OVCAR3 (cell line): ENCODE data around the gene PADI1.

- RRBS: no CpG with 5 or more reads among the region's 14 CpGs
Observed at GRCh38 chr1:16945965-16946615, 24.4 kb downstream of the CROCC start.

GRCh38 chr1:16955673-16956339 is 24.6 kb downstream of the MFAP2 start:
- RRBS: 90% methylated on average over 6 of the region's 14 CpGs

DNA sequence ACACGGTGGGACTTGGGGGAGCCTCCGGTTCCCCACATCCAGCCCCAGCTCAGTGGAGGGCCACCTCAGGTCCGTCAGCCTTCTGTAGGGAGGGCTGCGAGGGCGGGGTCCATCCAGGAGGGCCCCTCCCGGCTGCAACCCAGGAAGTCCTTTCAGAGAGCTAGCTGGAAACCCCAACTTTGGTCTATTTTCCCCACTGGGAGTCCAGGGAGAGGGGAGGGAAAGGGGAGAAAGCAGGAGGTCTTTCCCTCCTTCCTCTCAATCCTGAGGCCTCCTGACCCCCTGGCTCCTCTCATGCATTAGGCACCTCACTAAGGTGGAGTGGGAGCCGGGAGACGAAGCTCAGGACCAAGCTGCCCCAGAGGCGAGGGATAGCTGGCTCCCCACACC is 1.2 kb downstream of the MFAP2 start:
- RRBS: 95% methylated on average over 4 of the region's 9 CpGs

DNA sequence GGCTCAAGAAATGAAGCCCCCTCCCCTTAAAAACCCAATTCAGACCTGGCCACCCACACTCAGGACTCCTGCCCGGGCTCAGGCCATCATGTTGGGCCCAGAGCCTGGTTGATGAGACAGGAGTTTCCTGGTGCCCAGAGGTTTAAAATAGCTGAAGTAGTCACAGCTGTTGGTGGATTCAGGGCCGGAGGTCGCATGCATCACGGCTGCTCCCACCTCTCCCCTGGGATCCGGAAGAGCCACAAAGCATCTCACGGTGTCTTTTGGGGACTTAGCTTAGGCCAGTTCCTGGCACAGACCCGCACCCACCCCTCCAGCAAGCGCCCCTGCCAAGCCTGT is 2.6 kb upstream of the PADI2 start:
- RRBS: 83% methylated on average over 1 of the region's 8 CpGs

GRCh38 chr1:17204641-17204906 is 354 bp upstream of the PADI1 start:
- RRBS: no CpG with 5 or more reads among the region's 1 CpG

DNA sequence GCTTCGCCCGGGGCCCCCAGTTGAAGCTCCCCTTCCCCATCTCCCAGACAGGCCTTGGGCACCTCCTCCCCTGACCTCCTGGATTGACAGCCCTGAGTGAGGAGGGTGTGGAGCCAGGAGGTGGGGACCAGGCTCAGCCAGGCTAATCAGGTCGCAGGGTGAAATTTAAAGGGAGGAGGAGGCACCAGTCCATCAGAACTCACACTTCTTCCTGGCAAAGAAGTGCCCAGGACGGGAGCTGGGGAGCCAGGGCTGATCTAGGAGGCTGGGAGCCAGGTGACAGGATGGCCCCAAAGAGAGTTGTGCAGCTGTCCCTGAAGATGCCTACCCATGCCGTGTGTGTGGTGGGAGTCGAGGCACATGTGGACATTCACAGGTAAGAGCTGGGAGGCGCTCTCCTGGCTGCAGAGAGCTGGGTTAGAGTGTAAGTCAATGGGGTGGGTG is at the start of gene PADI1:
Gene PADI1, plus strand, starts transcription at position 195 of the 444 bp plus-strand sequence.
- RRBS: no CpG with 5 or more reads among the region's 7 CpGs

- RRBS: no CpG with 5 or more reads among the region's 10 CpGs
Observed at GRCh38 chr1:17350153-17350704, 21.8 kb upstream of the PADI6 start.

- RRBS: no CpG with 5 or more reads among the region's 4 CpGs
Observed at GRCh38 chr1:17414824-17415369, 24.6 kb downstream of the RCC2 start.

DNA sequence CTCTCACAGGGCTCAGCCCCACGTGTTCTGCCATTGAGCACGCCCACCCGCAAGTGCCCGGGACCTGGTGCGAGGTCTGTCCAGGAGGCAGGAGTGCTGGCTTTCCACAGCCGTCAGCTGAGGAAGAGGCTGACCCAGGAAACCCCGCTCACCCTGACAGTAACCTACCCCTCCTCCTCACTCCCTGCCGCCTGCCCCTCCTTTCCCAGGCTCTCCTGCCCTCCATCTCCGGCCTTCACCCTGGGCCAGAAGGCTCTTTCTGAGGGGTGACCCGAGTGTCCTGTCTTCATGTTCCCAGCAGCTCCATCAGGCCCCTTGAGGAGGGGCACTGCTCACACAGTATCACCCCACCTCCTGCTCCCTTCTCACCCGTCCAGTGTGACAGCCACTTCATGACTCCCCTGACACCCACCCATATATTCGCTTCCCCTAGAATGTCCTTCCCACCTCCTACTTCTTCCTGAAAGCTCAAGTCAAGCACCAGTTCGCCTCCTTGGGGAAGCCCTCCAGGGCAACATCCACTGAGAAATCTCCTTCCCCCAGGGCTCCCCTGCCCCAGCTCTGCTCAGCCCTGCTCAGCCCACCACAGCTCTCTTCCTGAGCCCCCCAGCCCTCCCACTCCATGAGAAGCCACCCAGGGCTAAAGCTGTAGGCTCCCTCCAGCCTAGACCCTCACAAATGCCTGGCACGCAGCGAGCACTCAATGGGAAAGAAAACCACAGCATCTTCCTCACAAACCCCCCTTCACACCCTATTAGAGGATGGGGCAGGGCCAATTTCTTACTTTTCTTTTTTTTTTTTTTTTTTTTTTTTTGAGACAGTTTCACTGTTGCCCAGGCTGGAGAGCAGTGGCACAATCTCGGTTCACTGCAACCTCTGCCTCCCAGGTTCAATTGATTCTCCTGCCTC is 13.3 kb downstream of the RCC2 start:
- RRBS: no CpG with 5 or more reads among the region's 16 CpGs

- RRBS: no CpG with 5 or more reads among the region's 4 CpGs
Observed at GRCh38 chr1:17531076-17531337, 8.5 kb upstream of the ARHGEF10L start.

DNA sequence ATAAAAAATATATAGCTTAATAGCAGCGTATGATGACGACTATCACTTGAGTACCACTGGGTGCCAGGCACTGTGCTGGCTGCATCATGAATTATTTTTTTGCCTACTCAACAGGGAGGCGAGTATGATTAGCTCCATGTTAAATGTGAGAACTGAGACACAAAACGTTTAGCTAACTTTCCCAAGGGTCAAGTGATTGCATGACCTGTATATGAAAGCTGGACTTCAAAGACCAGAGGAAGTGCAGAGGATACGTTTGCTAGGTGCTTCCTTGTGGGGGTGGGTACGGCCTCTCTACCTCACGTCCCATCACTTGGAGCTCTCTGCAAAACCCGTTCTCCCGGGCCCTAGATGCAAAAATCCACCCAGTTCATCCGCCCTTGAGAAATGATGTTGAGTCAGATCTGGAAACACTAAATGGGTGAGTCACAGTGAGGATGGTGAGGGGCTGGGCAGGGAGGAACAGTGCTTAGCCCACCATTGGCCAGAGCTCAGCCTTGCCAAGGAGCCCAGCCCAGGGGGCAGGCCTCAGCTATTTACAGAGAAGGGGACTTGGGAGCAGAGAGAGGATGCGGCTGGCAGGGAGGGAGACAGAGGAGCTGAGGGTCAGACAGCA is 14.4 kb downstream of the ARHGEF10L start:
- RRBS: no CpG with 5 or more reads among the region's 11 CpGs

- RRBS: no CpG with 5 or more reads among the region's 7 CpGs
Observed at GRCh38 chr1:17567576-17568180, 28.2 kb downstream of the ARHGEF10L start.

DNA sequence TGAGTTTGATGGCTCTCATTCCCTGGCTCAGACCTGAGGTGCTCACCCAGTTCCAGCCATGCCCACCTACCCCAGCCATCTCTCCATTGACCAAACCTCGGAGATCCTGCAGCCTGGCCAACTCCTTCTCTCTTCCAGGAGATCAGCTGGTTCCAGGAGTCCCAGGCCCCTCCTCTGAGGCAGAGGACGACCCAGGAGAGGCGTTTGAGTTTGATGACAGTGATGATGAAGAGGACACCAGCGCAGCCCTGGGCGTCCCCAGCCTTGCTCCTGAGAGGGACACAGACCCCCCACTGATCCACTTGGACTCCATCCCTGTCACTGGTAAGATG is 47.8 kb downstream of the ARHGEF10L start:
- RRBS: no CpG with 5 or more reads among the region's 5 CpGs

DNA sequence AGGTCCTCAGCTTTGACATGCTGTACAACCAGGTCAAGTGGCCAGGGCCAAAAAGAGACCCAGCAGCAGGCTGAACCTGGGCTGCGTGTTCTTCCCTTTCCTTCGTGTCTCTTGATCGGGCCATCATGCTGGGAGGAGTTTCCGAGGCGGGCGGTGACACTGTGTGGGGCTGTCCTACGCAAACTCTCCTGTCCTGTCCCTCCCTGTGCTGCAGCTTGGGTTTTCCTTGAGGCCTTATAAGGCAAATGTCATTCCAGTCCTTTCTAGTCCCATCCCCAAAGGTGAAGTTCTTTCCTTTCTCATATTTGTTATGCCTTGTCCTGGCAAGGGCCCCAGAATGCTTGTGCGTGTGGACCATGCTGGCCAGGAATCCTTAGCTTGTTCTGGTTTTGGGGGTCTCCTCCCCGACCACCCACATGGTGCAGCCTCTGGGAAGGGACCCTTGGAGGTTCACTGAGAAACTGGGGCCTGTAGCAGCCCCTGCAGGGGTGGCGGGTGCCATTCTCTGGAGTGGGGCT is 56.8 kb downstream of the ARHGEF10L start:
- RRBS: no CpG with 5 or more reads among the region's 10 CpGs

GRCh38 chr1:17603165-17604001 is 63.9 kb downstream of the ARHGEF10L start:
- RRBS: 96% methylated on average over 9 of the region's 26 CpGs

GRCh38 chr1:17635629-17636202 is 96.2 kb downstream of the ARHGEF10L start:
- RRBS: no CpG with 5 or more reads among the region's 13 CpGs

GRCh38 chr1:17682408-17682729 is 72.8 kb upstream of the ACTL8 start:
- RRBS: no CpG with 5 or more reads among the region's 4 CpGs

GRCh38 chr1:18481240-18481417 is 399 bp downstream of the KLHDC7A start:
- RRBS: no CpG with 5 or more reads among the region's 5 CpGs

DNA sequence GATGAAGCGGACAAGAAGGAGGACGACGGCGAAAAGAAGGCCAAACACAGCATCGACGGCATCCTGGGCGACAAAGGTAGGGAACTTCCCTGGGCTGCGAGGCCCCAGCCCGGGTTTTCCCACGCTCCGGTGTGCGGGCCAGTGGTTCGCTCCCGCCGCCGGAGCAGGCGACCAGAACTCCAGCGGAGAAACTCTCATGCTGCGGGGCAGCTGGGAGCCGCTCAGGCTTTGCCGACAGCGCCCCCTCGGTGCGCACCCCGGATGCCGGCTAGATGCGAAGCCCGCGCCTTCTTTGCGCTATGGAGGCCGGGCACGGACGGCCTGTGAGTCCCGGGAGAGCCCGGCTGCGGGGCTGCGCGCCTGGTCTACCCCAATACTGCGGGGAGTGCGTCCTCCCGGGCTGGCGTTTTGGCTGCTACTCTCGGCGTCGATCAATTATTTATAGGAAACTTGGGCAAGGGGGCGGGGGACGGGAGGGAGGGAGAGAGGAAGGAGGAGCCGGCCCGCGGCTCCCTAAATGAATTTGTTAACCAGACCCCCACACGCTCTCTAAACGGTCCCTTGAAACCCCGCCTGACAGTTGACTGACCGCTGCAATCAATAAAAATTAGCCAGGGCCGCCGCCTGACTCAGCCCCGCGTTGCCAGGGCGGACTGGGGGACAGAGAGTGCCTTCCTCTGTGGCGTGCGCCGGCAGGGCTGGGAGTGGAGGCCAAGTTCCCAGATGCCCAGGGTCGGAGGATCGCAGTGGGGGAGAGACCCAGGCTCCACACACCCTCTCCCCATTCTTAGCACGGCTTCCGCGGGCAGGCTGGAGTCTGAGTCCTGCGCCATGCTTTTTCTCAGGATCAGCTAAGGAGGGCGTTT is 5.9 kb downstream of the PAX7 start:
- RRBS: 21% methylated on average over 25 of the region's 69 CpGs

GRCh38 chr1:18918152-18918724 is 15.9 kb upstream of the ALDH4A1 start:
- RRBS: no CpG with 5 or more reads among the region's 22 CpGs